GM19239 (cell line): ENCODE data around the genes CEP112 and CACNG5.

- RRBS: no CpG with 5 or more reads among the region's 7 CpGs
Observed at GRCh38 chr17:64513135-64513764, 6.5 kb downstream of the CEP95 start.

DNA sequence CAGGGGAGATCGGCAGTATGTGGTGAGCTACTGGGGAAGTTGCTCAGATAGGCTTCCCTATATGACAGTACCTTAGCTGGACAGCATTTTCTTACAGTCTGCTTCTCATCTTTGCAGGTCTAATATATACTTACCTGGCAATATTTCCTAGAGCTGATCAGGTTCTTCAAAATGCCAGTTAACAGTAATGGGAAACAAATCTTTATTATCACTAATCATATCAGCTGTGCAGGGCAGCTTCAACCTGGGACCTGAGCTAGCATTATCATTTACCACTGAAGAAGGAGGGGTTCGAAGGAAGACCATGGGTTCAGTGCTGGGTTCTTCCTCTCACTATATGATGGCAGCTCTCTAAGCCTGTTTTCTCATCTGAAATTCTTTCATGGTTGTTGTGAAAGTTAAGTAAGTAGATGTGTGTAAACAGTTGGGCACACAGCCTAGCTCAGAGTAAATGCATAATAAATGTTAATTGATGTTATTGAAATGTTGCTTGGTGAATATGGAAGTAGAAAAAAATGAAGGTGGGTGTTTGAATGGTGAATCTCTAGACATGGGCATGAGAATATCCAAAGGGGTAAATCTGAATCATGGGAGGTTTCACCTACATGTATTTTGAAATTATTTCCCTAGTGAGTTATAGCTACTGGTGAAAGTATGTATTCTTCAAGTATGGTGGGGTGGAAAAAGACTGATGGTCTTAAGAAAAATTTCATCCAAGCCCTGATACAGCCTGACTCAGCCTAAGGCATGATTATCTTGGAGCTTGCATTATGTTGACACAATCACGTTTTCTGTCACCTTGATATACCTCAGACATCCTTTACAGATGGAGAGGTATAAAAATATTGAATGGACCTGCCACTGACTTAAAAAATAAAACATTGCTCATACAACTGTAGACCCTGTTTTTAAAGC lies 9.1 kb downstream of the CEP95 start:
- RRBS: no CpG with 5 or more reads among the region's 3 CpGs

GRCh38 chr17:64802160-64803072 lies 116.9 kb downstream of the LRRC37A3 start:
- RRBS: no CpG with 5 or more reads among the region's 14 CpGs

GRCh38 chr17:64965705-64966536 lies 46.6 kb upstream of the LRRC37A3 start:
- RRBS: 1% methylated on average over 6 of the region's 45 CpGs

DNA sequence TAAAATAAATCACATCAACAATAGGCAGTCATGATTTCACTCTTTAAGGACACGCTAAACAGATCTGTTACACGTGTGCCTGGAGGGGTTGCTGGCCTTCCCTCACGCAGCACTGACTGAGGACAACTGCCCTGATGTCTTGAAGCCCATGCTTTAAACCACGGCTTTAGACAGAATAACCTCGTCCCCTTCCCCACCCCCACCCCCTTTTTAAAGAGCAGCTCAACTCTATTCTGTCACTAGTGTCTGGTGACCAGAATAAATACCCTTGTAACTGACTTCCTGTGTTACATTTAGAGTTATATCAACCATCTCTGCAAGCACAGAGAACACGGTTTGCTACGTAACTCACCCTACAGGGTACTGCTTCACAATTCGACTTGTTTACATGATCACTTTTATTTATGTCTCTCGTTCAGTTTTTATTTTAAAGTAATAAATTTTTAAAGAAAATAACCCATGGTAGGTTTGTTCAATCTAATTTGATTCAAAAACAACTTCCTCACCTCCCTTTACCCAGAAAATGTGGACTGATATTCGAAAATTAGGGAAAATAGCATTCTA lies 50.7 kb upstream of the LRRC37A3 start:
- RRBS: no CpG with 5 or more reads among the region's 10 CpGs

GRCh38 chr17:64985177-64985547 lies 65.9 kb upstream of the LRRC37A3 start:
- RRBS: no CpG with 5 or more reads among the region's 1 CpG

GRCh38 chr17:65055696-65056419 lies 682 bp downstream of the GNA13 start:
- RRBS: 2% methylated on average over 17 of the region's 64 CpGs

DNA sequence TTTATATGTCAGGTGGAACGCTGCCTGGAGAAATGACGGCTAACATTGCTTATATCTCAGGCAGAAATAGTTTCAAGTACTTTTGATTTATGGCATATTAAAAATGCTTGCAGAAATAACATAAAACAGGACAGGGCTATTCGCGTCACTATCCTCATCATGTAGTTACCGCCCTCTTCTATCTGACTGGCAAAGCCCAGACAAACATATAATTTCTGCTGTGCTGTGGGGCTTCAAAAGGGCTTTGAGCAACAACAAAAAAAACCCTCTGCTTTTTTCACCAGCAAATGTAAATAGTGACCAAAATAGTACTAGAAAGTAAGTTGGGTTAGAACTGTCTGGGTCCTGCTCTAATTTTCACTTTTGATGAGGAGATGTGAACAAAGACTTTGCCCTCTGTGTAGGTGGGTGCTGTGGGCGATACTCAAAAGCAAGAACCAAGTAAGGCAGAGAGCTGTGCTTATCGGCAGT lies 151.0 kb upstream of the AXIN2 start:
- RRBS: no CpG with 5 or more reads among the region's 7 CpGs

- RRBS: no CpG with 5 or more reads among the region's 9 CpGs
Observed at GRCh38 chr17:65902194-65902605, 289.7 kb downstream of the CEP112 start.

DNA sequence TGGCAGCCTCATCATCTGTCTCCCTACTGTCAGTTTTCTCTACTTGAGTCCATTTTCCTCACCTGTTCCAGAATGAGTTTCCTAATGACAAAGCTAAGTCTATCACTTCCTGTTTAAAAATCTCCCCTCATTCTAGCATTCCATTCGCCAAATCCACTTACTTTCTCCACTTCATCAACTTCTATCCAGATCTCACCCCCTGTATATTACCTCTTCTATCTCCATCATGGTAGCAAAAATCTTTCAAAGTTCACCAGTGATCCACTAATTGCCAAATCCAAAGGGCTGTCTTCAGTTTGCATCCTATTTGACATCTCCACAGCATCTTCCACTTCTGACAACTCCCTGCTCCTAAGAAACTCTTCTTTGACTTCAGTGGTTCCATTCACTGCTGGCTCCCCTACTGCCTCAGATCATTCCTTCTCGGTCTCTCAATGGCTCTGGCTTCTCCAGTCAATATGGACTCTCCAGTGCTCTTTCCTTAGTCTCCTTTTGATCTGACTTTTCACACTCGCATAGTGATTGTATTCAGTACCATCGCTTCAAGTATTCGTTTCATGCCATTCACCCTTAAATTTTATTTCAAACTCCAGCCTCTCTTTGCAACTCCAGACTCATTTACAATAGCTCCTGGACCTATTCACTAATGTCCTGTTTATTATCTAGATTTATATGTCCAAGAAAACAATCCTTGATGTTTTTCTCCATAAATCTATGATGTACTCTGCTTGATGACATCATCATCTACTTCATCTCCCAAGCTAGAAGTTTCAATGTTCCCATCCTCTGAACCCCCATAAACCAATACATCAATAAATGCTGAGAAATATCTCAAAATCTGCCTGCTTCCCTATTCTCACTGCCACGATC lies 4.5 kb downstream of the CEP112 start:
- RRBS: no CpG with 5 or more reads among the region's 6 CpGs

GRCh38 chr17:66191353-66192684 lies at the start of gene CEP112:
Gene CEP112 (minus strand): TSS chr17:66192133.
- RRBS: under 1% methylated on average over 21 of the region's 101 CpGs

DNA sequence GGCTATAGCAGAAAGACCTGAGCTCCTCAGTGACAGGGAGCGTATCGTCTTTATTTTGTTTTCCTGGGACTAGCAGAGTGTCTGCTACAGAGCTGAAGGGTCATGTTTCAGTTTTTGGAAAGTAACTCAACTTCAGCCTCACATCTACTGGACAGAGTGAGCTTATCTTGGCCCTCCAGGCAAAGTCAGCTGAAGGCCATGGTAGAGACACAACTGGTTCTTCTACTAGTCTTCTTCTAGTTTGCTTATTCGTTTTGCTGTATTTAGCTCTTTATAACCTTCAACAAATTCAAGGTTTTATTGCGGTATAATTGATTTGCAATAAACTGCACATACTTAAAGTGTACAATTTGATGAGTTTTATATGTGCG lies 6.2 kb upstream of the PRKCA start:
- RRBS: no CpG with 5 or more reads among the region's 5 CpGs

DNA sequence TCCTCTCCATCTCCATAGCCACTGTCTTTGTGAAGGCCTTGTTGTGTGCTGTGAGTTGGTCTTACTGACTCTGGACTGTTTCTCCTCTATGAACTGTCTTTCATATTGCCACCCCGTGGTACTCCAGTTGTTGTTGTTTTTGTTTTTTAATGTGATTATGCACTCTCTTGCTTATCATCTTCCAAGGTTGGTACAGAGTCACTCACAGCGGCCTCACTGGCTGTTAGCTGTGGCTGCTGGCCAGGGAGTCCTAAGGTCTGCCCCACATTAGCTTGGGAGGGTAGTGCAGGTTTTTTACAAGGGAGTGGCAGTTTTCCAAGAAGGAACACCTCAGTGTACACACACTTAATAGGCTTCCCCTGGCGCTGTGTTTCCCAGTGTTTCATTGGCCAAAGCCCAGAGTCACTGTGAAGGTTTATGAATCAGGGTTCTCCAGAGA lies 206.3 kb downstream of the PRKCA start:
- RRBS: no CpG with 5 or more reads among the region's 3 CpGs

DNA sequence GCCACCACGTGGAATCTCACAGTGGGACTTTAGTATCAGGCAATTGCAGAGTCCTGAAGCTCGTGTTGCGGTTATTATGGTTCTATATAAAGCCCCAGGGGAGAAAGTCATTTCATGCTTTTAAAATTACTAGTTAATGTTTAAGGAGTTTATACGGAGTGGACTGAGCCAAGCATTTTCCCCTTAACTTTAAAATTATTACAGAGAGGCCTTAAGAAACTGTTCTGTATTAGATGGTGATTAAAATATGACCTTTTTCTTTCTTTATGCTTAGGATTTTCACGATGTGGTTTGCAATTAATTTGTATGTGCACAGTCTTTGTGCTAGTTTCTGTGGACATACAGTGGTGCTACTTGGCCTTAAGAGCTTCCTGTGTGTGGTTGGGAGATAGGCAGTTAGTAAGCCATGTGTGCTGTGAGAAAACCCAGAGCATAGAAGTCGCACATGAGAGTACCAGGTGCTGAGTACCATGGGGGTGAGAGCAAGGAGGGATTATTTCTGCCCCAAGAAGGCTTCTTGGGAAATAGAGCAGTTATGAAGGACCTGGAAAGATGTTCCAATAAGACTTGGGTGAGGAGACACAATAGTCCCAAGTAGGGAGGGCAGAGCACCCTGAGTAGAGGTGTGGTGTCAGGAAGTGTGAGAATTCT lies 239.7 kb downstream of the PRKCA start:
- RRBS: no CpG with 5 or more reads among the region's 6 CpGs

DNA sequence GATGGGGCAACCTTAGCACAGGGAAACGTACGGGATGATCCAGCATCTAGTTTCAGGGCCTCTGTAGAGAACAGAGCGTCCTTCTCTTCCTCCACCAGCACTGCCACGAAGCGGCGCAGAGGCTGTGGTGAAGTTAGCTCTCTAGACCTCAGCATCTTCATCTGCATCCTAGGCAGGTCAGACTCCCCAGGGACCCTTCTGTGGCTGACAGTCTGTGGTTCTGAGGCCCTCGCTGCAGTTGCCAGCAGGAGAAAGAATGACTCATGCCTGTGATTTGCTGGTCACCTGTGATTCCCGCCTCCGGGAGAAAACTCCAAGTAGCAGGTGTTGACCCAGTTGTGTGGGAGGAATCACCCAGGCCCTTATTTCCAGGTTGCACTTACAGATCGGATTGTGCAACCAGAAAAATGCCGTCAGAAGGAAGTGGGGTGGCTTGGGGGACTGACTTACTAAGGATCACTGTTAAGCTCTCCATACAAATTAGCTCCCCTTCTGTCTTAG lies 117.3 kb upstream of the CACNG5 start:
- RRBS: no CpG with 5 or more reads among the region's 11 CpGs

DNA sequence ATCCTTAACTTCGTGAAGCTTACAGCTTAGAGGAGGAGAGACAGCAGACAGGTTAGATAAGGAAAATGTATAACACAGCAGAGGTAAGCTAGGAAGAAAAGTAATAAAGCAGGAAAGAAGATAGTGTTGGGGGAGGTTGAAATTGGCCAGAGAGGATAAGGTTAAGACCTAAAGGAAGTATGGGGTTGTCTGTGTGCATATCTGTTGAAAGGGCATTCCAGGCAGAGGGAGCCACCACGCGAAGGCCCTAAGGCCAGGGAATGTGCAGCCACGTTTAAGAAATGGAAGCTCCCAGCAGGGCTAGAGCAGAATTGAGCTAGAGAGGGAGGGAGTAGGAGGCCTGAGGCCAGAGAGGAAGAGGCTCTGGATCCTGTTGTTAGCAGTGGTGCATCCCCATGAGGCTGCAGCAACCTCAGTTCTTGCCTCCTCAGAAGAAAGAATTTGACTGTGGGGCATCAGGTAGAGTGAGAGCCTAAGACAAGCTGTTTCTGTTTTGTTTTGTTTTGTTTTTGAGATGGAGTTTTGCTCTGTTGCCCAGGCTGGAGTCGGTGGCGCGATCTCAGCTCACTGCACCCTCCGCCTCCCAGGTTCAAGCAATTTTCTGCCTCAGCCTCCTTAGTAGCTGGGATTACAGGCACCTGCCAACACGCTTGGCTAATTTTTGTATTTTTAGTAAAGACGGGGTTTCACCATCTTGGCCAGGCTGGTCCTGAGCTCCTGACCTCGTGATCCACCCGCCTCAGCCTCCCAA lies 58.9 kb upstream of the CACNG5 start:
- RRBS: no CpG with 5 or more reads among the region's 12 CpGs

- RRBS: 7% methylated on average over 37 of the region's 50 CpGs
Observed at GRCh38 chr17:66834581-66835315, at the start of gene CACNG5. Gene CACNG5 (plus strand): TSS chr17:66835117.

GRCh38 chr17:66951200-66952497 lies 12.9 kb upstream of the CACNG4 start:
- RRBS: 73% methylated on average over 2 of the region's 20 CpGs

DNA sequence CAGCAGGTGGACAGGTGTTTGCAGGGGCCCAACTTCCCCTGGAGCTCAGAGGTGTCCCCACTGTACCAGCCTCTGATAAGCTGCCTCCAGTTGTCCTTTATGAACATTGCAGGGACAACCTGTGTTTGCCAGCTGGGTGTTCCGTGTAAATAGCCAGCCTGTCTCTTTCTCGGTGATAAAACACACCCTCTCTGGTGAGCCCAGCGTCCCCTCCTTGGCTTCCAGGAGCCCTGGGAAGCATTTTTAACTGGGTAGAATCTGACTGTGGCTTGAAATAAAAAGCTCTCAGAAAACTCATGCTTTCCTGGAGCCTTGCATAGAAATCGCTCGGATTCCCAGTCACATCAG lies 12.1 kb downstream of the CACNG1 start:
- RRBS: no CpG with 5 or more reads among the region's 5 CpGs

DNA sequence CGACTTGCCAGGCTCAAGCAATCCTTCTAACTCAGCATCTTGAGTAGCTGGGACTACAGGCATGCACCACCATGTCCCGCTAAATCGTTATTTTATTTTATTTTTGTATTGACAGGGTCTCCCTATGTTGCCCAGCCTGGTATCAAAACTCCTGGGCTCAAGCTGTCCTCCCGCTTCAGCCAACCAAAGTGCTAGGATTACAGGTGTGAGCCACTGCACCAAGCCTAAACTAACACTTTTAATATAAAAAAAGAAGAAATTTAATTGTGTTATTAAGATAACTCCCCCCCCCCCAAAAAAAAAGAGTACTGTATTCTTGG lies 24.5 kb downstream of the HELZ start:
- RRBS: no CpG with 5 or more reads among the region's 4 CpGs